SK-MEL-5 (cell line): ENCODE measurements around the gene ZFP42.

GRCh38 chr4:185228873-185229390, 19.5 kb downstream of the SNX25 start:
RAMPAGE:
- cytosol, long total RNA, result no peak
- long total RNA, result no peak
- nucleus, long total RNA, result no peak

GRCh38 chr4:185323427-185324149, 72.1 kb downstream of the LRP2BP start:
RAMPAGE:
- cytosol, long total RNA, result no peak
- long total RNA, result no peak
- nucleus, long total RNA, result no peak

DNA sequence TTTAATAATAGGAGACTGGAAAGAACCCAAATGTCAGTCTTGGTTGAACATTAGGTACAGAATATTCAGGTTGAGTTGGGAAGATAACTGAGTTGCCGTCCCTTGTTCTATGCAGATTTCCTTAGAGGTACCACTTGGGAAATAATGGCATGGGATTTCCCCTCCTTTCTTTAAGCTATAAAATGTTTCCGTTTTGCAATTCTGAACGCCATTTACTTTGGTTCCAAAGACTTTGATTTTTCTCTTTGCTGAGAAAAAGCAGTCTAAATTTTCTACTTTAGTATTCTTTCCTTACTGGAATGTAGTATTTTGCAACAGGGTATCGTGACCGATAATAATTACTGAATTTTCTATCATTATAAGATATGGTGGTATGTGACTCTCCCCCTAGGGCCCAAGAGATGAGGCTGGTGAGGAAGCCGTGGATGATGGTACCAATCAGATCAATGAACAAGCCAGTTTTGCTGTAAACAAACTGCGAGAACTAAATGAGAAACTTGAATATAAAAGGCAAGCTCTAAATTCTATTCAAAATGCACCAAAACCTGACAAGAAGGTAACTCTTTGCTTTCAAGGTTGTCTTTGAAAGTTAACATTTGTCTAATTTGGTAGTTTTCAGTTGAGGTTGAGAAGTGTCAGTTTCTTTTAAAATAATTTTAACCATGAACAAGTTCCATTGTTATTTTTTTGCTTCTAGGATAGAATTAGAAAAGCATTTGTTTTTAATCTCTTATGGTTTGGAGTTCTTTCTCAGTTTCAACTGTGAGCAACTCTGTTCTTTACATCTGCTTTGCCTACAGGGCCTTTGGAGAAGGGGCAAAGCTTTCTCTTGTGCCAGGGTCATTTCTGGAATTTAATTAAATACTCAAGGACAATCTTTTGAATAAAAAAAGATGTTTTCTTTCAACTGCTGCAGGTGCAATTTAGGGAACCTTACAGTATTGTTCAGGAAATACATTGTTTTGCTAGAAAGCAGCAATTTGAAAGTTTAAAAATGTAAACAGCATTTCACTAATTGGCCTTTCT, 63.2 kb downstream of the LRP2BP start:
RAMPAGE:
- cytosol, long total RNA, result no peak
- long total RNA, result no peak
- nucleus, long total RNA, result no peak

GRCh38 chr4:185587154-185588426, 52.3 kb upstream of the PDLIM3 start:
RAMPAGE:
- cytosol, long total RNA, result no peak
- long total RNA, result no peak
- nucleus, long total RNA, result no peak

DNA sequence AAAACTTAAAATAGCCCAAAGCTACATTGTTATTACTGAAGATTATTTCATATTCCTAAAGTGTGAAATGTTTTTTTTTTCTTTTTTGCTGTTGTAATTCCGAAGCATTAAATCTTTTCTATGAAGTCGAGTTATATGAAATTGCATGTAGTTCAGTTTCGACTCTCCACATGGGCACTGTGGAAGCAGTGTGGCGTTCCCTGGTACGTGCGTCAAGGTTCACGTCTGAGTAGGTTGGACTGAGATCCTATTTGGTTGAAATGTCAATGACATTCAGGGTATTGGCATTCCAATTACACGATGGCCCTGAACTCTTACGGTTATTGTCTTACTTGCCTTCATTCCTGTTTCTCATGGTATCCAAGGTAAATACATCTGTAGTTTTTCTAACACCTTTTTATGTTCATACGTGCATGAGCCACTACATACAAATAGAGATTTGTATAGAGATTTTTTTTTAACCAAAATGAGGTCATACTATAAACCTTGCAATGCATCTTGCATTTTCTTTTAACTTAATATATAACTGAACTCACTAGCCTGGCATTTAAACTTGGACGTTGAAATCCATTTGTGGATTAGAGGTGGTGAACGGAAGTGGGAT, 128.7 kb downstream of the SORBS2 start:
RAMPAGE:
- cytosol, long total RNA, result no peak
- long total RNA, result no peak
- nucleus, long total RNA, result no peak

GRCh38 chr4:185730248-185730756, 81.7 kb downstream of the SORBS2 start:
RAMPAGE:
- cytosol, long total RNA, result no peak
- long total RNA, result no peak
- nucleus, long total RNA, result no peak

DNA sequence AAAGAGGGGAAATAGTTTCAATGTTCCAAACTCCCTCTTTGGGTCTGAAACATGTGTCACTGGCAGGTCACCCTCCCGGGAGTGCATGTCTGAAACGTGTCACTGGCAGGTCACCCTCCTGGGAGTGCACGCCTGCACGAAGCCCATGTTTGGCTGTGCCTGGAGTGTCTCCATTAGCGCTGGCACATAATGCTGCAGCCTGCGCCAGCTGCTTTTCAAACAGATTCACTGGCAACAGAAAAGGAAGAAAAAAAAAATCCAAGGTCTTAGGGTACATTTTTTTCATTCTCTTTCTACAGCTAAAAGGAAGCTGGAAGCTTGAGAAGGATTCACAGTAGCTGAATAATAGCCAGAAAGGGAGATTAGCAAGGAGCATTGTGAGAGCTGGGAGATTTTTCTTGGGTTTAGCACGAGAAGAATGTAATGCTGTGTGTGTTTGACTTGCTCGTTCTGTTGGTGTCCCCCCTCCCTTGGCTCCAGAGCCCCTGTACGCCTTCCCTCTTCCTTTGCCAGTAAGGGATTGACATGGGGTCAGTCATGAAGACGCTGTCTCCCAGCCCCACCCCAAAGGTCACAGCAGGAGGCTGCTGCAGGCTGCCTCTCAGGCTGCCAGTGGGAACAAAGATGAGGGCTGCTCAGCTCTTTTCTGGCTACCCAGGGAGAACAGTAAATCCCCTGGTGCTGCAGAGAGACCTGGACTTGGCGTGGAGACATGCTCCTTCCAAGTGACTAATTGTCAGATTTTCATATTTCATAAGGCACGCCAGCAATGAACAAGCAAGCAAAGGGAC, 39.1 kb upstream of the TLR3 start:
RAMPAGE:
- cytosol, long total RNA, result no peak
- long total RNA, result no peak
- nucleus, long total RNA, result no peak

DNA sequence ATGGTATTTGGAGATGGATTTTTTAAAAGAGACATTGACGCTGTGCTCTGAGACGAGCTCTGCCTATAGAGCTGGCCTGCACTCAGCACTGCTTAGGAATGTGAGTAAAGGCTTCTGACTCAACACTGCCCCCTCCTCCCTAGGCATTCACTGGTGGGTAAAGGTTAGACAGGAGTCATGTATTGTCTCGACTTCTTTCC, 58.5 kb upstream of the CYP4V2 start:
RAMPAGE:
- cytosol, long total RNA, result no peak
- long total RNA, result no peak
- nucleus, long total RNA, result no peak

RAMPAGE:
- cytosol, long total RNA, result no peak
- long total RNA, result no peak
- nucleus, long total RNA, result no peak
Observed at GRCh38 chr4:186244006-186244550, 16.8 kb downstream of the KLKB1 start.

RAMPAGE:
- cytosol, long total RNA, result no peak
- long total RNA, result no peak
- nucleus, long total RNA, result no peak
Observed at GRCh38 chr4:186258095-186258738, 7.8 kb upstream of the F11 start.

DNA sequence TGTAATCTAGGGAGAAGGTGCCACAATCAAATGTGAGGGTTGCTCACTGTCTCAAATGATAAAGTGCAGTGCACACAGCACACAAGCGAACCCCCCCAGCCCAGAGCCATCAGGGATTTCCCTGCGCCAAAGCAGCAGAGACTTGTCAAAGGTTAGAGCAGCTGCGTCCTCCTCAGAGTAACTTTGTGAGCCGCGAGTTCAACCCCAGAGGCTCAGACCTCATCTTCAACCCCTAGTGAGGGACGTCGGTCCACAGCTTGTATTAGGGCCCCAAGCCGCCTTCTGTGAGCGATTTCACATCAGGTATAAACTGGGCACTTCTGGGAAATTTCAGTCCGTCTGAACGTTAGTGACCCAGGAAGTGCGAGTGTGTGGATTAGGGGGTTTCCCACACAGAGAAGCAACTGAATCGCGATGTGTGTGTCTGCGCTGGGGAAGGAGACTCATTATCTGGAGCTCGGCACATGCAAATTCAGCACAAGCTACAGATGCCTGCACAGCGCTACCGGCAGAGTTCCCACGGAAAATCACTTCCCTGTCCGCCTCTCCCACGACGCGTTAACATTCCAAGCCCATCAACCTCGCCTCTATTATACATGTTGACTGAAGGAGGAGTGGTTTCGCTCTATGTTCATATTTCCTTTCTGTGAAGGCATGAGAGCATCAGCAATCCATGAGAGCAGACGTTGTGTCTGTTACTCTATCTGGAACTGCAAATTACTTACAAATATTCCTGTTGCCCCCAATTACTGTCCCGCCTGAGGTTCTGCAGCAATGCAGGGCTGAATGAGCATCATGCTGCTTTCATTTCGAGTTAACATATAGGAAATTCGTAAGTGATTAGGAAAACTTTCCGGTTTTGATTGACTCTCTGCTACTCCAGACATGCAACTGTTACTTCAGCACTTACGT, 14.8 kb upstream of the MTNR1A start:
RAMPAGE:
- cytosol, long total RNA, result no peak
- long total RNA, result no peak
- nucleus, long total RNA, result no peak

DNA sequence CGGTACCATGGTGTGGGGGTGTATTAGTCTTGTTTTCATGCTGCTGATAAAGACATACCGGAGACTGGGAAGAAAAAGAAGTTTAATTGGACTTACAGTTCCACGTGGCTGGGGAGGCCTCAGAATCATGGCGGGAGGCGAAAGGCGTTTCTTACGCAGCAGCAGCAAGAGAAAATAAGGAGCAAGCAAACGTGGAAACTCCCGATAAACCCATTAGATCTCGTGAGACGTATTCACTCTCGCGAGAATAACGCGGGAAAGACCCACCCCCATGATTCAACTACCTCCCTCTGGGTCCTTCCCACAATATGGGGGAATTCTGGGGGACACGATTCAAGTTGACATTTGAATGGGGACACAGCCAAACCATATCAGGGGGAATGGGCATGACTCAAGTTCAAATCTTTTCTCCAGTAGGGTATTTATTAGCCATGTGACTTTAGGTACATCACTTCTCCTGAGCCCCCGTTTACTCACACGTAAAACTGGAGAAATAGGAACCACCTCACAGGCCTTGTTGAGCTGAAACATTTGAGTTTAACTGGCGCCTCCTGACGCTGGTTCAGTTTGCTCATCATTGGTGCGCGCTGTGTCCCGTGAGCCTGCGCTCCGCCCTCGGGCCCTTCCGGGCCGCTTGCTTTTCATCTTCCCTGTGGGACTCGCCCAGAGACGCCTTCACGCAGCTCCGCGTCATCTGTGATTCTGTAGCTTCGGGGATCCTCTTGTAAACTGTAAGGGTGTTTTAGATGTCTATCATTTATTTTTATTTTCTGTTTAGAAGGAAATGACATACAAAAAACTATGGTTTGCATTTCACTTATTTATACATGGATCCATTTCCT, 35.5 kb upstream of the FAT1 start:
RAMPAGE:
- cytosol, long total RNA, result no peak
- long total RNA, result no peak
- nucleus, long total RNA, result no peak

GRCh38 chr4:187043409-187043795, 319.7 kb upstream of the FAT1 start:
RAMPAGE:
- cytosol, long total RNA, result no peak
- long total RNA, result no peak
- nucleus, long total RNA, result no peak

RAMPAGE:
- cytosol, long total RNA, result no peak
- long total RNA, result no peak
- nucleus, long total RNA, result no peak
Observed at GRCh38 chr4:187995282-187995877, at the start of gene ZFP42. Gene ZFP42 (plus strand): TSS chr4:187995771.

RAMPAGE:
- cytosol, long total RNA, result no peak
- long total RNA, result no peak
- nucleus, long total RNA, result no peak
Observed at GRCh38 chr4:188032052-188032763, 36.6 kb downstream of the ZFP42 start.

RAMPAGE:
- cytosol, long total RNA, result no peak
- long total RNA, result no peak
- nucleus, long total RNA, result no peak
Observed at GRCh38 chr4:189658638-189659226, 281.9 kb upstream of the FRG1 start.